Ishikawa (cell line): ENCODE measurements around the genes ATN1 and PTPN6.

DNA sequence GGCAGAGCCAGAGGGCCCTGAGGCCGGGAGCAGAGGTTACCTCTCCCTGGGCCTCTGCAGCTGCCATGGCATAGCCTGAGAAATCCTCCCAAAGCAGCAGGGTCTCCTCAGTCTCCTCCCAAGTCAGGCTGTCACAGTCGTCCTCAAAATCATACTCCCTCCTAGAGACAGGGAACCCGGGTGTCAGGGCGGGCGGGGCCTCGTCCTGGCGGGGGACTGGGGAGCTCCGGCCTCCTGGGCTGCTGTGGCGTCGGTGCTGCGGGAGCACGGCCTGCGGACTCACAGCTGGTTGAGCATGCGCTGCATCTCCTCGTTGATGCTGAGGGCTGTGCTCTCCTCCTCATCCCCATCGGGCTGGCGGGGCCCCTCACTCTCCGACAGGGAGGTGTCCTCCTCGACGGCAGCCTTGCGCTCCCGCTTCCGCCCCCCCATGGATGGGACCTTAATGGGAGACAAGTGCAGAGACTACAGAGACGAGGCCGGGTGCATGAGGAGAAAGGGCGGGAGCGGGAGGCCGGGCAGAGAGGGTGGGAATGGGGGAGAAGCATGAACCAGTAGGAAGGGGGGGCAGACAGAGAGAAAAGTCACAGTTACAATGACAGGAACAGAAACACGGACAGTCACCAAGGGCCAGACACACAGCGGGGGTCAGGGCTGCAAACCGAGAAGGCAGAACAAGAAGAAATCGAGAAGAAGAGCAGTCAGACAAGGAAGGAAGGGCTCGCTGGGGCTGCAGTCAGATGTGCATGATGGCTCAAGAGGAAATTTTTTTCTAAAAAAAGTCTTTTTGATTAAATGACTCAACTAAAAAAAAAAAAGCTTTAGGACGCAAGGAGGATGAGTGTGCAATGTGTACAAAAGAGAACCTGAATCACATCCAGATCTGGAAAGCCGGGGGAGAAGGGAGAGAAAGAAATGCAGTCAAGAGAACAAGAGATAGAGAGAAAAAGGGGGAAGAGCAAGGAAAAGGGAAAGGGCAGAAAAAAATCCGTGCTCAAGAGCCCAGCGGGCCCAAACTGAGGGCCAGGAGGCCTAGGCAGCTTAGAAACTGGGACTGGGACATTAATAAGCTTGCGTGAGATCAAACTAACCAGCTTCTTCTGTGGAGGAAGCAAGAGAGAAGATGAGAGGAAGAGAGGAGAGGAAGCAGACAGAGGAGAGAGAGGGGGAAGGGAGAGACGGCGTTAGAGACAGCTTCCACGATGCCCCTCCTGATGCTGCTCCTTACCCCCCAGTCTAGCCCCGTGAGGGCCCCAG, 7.0 kb downstream of the IFFO1 start:
- RRBS = 90% methylated on average over 6 of the region's 42 CpGs

- RRBS = no CpG with 5 or more reads among the region's 9 CpGs
Observed at GRCh38 chr12:6556624-6557451, 996 bp upstream of the IFFO1 start.

DNA sequence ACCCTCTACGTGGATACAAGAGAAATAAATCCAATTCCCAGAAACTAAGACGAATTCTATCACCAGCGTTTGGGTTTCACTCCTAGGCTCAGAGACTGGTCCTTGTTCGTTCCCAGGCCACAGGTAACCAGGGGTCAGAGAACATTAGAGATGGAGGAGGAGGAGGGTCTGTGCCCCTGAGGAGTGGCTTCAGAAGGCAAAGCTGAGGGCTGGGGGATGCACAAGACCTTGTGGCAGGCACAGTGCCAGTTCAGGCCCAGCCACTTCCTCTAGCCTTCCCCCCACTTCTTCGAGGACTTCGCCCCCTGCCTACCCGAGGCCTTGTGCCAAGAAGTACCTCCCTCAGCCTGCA, 809 bp downstream of the ZNF384 start:
- RRBS = no CpG with 5 or more reads among the region's 7 CpGs

DNA sequence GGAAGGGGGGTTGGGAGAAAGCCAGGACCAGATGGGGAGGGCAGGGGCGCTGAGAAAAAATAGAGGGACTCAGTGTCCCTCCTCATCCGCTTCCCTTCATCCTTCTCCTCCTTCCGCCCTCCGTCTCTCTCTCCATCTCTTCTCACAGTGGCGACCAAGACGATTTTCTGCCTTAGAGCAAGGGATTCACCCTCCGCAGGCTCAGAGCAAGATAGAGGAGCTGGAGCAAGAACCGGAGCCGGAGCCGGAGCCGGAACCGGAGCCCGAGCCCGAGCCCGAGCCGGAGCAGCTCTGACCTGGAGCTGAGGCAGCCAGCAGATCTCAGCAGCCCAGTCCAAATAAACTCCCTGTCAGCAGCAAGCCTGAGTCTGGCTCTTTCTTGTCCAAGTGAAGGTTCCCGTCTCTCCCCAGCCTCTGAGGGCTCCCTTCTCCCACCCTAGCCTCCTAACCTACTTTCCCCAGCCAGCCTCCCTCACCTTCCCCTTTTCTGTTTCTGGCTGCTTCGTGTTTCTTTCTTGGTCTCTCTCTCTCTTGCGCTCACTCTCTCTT, 5.8 kb downstream of the LAG3 start:
- RRBS = no CpG with 5 or more reads among the region's 19 CpGs

- RRBS = no CpG with 5 or more reads among the region's 8 CpGs
Observed at GRCh38 chr12:6827371-6827928, 757 bp upstream of the P3H3 start.

DNA sequence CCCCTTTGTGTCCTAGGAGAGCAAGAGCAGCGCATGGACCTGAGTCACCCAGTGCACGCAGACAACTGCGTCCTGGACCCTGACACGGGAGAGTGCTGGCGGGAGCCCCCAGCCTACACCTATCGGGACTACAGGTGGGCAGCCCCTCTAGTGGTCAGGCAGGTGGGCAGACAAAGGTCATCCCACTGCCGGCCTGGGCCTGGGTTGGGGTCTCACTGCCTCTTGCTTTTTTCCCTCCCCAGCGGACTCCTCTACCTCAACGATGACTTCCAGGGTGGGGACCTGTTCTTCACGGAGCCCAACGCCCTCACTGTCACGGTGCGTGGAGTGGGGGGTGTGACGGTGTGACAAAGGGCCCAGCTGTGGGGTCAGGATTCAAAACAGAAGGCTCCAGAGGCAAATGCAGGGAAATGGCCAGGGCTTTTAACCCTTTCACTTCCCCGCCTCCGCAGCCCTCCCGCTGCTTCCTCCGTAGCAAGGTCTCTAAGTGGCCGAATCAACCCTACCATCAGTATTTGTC, 2.9 kb upstream of the GNB3 start:
- RRBS = no CpG with 5 or more reads among the region's 19 CpGs

DNA sequence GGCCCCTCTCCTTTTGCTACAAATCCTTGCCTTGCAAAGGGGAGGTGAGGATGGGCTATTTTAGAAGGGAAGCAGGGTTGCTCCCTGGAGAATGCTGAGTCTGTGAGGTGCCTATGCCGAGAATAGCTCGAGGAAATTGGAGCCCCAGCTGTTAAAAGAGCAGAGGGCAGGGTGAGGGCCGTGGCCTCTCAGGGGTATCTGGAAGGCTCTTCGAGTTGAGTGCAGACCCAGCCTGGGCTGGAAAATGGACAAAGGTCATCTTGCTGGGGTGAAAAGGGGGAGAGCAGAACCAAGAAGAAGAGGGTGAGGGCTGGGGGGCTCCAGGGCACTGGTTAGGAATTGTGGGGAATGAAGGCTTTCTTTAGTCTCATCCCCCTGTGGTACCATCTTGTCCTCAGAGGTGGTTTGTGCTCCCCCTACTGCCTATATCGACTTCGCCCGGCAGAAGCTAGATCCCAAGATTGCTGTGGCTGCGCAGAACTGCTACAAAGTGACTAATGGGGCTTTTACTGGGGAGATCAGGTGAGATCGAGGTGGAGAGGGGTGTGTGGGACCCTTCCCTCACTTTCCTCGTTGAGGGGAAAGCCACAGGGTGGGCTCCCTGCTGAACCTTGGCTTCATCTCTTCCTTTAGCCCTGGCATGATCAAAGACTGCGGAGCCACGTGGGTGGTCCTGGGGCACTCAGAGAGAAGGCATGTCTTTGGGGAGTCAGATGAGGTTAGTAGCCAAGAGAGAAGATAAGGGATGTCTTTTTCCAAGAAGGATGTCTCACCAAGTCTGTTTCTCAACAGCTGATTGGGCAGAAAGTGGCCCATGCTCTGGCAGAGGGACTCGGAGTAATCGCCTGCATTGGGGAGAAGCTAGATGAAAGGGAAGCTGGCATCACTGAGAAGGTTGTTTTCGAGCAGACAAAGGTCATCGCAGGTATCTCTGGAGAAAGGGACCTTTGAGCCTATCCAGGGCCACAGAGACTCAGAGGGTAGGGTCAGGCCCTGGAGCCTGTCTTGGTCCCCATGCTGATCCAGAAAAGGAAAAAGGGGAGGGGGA, 1.5 kb downstream of the TPI1 start:
- RRBS = no CpG with 5 or more reads among the region's 16 CpGs

- RRBS = no CpG with 5 or more reads among the region's 6 CpGs
Observed at GRCh38 chr12:6870196-6870945, 2.7 kb downstream of the SPSB2 start.

GRCh38 chr12:6927930-6928878, at the start of gene ATN1:
Gene ATN1 (plus strand): TSS chr12:6927959.
- RRBS = 4% methylated on average over 74 of the region's 106 CpGs

- RRBS = 73% methylated on average over 5 of the region's 27 CpGs
Observed at GRCh38 chr12:6951154-6951869, at the start of gene PTPN6. Gene PTPN6 (plus strand): TSS chr12:6951356.

DNA sequence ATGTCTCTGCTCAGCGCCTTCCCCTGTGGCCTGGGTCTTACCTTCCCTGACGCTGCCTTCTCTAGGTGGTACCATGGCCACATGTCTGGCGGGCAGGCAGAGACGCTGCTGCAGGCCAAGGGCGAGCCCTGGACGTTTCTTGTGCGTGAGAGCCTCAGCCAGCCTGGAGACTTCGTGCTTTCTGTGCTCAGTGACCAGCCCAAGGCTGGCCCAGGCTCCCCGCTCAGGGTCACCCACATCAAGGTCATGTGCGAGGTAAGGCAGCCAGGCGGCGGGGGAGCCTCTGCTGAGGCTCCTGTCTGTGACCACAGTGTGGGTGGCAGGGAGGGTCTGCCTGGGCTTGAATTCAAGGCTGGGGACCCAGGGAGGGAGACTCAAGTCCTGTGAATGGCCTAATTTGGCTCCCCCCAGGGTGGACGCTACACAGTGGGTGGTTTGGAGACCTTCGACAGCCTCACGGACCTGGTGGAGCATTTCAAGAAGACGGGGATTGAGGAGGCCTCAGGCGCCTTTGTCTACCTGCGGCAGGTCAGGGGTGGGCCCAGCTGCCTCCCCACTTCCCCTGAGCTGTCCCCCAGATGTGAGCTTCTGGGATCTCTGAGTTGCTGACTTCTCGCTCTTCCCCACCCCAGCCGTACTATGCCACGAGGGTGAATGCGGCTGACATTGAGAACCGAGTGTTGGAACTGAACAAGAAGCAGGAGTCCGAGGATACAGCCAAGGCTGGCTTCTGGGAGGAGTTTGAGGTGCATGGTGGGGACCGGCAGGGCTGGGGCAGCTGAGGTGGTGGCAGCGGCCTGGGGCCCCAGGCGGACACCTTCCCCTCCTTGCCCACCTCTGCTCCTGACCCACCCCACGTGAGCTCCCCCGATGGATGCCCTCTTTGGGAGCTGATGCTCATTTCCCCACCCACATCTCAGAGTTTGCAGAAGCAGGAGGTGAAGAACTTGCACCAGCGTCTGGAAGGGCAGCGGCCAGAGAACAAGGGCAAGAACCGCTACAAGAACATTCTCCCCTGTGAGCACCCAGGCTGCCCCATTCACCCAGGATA, 3.9 kb downstream of the PTPN6 start:
- RRBS = no CpG with 5 or more reads among the region's 32 CpGs

DNA sequence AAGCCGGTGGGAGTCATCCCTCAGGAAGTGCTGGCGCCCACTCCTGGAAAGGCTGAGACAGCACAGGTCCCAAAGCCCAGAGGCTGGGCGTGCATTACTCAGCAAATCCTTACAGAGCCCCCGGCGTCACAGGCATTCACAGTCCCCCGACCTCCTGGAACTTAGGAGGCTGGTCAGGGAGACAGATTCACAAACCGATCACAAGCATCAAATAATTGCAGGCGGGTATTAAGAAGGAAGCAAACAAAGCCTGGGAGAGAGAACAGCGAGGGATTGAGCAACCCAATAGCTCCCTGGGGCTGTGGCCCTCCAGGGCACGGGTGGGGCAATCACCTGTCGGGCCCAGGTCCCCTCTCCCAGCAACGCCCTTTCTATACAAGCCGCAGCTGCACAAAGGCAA, 8.3 kb downstream of the PHB2 start:
- RRBS = 19% methylated on average over 4 of the region's 13 CpGs

- RRBS = no CpG with 5 or more reads among the region's 12 CpGs
Observed at GRCh38 chr12:6981079-6982137, 10.7 kb downstream of the EMG1 start.

- RRBS = no CpG with 5 or more reads among the region's 15 CpGs
Observed at GRCh38 chr12:7089079-7090008, 2.9 kb downstream of the C1R start.

GRCh38 chr12:7107489-7107882, 1.5 kb downstream of the C1RL start:
- RRBS = no CpG with 5 or more reads among the region's 2 CpGs

- RRBS = no CpG with 5 or more reads among the region's 14 CpGs
Observed at GRCh38 chr12:7130564-7130845, 334 bp downstream of the CLSTN3 start.

DNA sequence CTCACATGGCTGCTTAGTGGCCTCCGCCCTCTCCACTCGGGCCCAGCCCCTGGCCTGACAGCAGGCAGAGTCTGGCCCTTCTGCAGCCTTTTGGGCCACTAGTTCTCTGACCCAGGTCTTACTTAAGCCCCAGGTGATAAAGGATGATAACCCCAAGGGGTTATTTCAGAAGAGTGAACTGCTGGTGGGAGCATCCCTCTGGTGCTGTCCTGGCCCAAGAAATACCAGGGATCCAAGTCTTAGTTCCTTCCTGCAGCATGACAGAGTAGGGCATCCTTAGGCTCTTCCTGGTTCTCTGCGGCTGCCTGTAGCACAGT, 29.2 kb downstream of the CLSTN3 start:
- RRBS = no CpG with 5 or more reads among the region's 3 CpGs

DNA sequence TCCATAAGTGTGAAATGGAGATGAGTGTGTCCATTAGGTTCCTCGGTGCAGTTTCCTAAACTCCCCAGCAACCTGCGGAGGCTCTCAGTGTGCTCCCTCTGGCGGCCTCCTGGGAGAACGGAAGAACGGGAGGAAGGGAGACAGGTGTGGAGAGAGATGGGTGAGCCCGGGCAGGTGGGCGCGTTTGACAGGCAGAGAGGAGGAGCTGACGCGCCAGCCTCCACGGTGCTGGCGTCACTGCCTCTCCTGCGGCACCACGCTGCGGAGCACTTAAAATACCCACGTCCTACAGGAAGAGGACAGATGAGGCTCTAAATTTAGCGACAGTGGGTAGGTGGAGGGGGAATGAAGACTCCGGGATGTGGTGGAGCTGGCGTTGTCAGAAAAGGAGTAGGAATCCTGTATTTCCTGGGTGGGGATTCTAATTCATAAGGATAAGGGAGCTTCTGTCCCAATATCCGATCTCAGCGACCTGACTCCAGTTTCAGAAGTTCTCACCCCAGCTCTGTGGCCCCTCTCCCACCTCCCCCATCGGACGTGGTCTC, 26.7 kb upstream of the PEX5 start:
- RRBS = no CpG with 5 or more reads among the region's 23 CpGs

GRCh38 chr12:7542741-7543383, 39.3 kb upstream of the CD163 start:
- RRBS = no CpG with 5 or more reads among the region's 1 CpG

- RRBS = no CpG with 5 or more reads among the region's 4 CpGs
Observed at GRCh38 chr12:7906119-7906738, 29.8 kb downstream of the SLC2A3 start.